Pericardium (tissue), 1 donor: ENCODE measurements around a stretch of chr7.

- RRBS: no CpG with 5 or more reads among the region's 35 CpGs
Measured at GRCh38 chr7:47576543-47577875, 4.9 kb downstream of the TNS3 start.

GRCh38 chr7:47579383-47579755, 2.5 kb downstream of the TNS3 start:
- RRBS: no CpG with 5 or more reads among the region's 4 CpGs

- RRBS: no CpG with 5 or more reads among the region's 13 CpGs
Measured at GRCh38 chr7:47940316-47941086, 7.8 kb downstream of the PKD1L1 start.

- RRBS: no CpG with 5 or more reads among the region's 3 CpGs
Measured at GRCh38 chr7:47971176-47971547, 8.3 kb downstream of the HUS1 start.

- RRBS: 94% methylated on average over 4 of the region's 18 CpGs
Measured at GRCh38 chr7:48101497-48102754, 12.9 kb downstream of the UPP1 start.

DNA sequence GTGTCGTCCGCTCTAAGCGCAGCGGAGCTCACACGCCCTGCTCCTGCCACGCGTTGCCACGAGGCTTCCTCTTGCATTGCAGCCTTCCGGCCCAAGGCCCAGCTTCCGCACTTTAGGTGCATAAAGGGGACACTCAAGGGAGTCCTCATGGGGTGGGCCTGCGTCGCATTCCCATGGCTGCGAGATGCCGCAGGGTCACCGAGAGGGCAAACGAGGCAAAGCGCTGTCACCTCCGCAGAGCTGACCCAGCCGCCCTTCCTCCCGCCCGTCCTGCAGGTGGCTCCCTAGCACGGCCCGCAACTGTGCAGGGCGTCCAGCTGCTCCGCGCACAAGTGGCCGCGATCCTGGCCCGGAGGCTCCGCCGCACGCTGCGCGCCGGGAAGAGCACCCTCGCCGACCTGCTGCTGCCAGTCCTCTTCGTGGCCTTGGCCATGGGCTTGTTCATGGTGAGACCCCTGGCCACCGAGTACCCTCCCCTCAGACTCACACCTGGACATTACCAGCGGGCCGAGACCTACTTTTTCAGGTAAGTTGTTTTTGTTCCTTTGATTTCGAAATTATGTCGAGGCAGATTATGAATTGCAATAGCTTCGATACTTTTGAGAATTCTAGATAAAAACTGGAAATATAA, 283.6 kb downstream of the ABCA13 start:
- RRBS: no CpG with 5 or more reads among the region's 44 CpGs

GRCh38 chr7:48813834-48814281, 110.5 kb upstream of the CDC14C start:
- RRBS: no CpG with 5 or more reads among the region's 4 CpGs

DNA sequence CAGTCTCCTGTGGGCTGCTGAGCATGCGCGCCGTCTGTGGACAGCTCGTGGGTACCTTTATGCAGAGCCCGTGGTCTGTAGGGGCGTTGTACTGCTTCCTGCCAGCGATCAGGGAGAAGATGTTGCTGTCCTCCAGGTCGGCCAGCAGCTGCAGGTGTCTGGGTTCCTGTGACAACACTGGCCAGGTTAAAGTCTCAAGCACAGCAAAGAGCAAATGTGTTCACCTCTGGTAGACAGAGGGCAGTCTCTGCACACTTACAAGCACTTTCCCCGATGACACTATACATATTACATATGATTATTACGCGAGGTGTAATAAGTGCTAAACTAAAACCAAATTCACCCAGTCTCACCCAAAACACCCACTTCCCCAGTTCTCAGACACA, 49.5 kb upstream of the DDC start:
- RRBS: no CpG with 5 or more reads among the region's 11 CpGs

GRCh38 chr7:50697006-50697205, 85.8 kb downstream of the GRB10 start:
- RRBS: no CpG with 5 or more reads among the region's 1 CpG

GRCh38 chr7:51222921-51223328, 93.7 kb downstream of the COBL start:
- RRBS: no CpG with 5 or more reads among the region's 10 CpGs

DNA sequence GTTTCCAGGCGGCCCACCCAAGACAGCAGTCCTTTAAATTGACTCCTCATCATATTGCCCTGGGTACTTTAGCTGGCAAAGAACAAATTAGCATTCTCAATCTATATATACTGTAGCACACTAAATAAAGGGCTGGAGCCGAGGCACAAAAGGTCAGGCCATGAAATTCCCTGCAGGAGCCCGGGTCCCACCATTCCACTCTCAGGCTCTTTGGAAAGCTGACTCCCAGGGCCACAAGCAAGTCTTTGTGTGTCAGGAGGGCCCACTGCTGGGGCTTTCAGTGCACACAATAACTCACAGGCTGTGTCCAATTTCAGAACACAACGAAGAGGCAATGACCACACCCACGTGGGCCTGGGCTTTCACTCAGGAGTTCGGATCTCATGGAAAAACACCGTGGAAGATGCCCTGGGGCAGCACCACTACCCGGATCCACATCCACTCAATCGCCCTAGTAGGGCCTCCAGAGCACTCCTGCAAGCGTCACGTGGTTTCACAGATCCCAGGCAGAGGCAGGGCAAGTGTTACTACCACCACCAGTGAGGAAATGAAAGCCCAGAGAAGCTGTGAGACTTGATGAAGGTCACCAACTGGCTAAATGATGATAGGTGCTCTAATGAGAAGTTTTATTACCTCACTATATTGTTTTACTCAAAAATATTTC, 60.3 kb downstream of the COBL start:
- RRBS: no CpG with 5 or more reads among the region's 11 CpGs

DNA sequence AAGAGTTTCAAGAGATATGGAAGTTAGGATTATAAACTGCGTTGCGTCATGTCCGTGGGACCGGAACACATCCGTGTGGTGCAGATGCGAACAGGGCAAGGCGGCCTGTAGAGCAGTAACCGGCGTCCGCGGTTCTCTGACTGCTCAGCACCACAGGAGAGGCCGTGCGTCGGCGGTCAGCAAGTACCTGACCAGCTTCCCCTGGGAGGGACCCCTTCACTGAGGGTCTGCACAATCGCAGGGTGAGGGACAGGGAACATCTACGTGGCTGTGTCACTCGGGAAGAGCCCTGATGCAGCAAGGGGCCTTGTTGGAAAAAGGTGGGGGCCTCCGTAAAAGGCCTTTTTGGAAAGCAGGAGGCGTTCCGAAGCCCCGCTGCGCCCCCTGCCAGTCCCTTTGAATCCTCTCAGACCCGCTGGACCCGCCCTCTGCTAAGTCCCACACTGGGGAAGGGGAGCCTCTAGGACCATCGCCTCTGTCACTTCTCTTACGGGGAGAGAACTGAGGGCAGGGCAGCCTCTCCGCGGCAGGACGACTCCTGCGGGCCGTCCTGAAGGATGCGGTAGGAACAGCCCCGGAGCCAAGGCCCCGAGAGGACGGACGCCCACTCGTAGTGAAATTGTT, 771.6 kb upstream of the COBL start:
- RRBS: 33% methylated on average over 5 of the region's 38 CpGs

- RRBS: no CpG with 5 or more reads among the region's 15 CpGs
Measured at GRCh38 chr7:53811412-53811783, 730.8 kb upstream of the VSTM2A start.

GRCh38 chr7:53984839-53985256, 557.3 kb upstream of the VSTM2A start:
- RRBS: no CpG with 5 or more reads among the region's 3 CpGs

- RRBS: no CpG with 5 or more reads among the region's 1 CpG
Measured at GRCh38 chr7:54908853-54909052, 110.1 kb upstream of the EGFR start.

DNA sequence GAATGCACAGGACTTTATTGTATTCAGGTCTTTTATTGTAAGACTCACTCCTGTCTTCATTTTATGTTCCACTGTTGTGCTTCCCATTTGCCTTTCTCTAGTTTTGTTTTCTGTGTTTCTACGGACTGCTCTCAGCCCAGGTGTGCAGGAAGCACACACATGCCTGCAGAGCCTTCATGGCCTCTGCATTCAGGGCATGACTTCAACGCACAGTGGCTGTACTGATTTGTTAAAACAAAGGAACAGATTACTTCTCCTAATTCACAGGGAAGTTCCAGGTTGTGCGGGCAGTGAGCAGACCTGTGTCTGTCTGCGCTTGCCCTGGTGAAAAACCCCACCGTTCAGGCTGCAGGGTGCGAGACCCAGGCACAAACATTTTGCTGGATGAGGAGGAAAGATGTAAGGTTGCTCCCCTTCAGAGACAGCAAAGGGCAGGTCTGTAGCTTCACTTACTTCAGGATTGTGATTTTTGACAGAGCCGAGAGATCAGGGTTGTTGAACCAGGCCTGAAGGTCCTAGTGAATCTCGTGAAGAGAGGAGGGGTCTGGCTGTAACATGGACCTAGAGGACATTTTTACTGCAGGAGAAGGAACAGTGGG, 1.2 kb upstream of the EGFR start:
- RRBS: no CpG with 5 or more reads among the region's 8 CpGs

- RRBS: 32% methylated on average over 3 of the region's 11 CpGs
Measured at GRCh38 chr7:55026511-55027368, 7.9 kb downstream of the EGFR start.

- RRBS: no CpG with 5 or more reads among the region's 13 CpGs
Measured at GRCh38 chr7:55078430-55078758, 59.6 kb downstream of the EGFR start.

GRCh38 chr7:55078771-55079525, 60.1 kb downstream of the EGFR start:
- RRBS: no CpG with 5 or more reads among the region's 31 CpGs

- RRBS: no CpG with 5 or more reads among the region's 7 CpGs
Measured at GRCh38 chr7:55120680-55121429, 102.0 kb downstream of the EGFR start.